ENCODE results near the genes UBE2Q2 and ETFA.

DNA sequence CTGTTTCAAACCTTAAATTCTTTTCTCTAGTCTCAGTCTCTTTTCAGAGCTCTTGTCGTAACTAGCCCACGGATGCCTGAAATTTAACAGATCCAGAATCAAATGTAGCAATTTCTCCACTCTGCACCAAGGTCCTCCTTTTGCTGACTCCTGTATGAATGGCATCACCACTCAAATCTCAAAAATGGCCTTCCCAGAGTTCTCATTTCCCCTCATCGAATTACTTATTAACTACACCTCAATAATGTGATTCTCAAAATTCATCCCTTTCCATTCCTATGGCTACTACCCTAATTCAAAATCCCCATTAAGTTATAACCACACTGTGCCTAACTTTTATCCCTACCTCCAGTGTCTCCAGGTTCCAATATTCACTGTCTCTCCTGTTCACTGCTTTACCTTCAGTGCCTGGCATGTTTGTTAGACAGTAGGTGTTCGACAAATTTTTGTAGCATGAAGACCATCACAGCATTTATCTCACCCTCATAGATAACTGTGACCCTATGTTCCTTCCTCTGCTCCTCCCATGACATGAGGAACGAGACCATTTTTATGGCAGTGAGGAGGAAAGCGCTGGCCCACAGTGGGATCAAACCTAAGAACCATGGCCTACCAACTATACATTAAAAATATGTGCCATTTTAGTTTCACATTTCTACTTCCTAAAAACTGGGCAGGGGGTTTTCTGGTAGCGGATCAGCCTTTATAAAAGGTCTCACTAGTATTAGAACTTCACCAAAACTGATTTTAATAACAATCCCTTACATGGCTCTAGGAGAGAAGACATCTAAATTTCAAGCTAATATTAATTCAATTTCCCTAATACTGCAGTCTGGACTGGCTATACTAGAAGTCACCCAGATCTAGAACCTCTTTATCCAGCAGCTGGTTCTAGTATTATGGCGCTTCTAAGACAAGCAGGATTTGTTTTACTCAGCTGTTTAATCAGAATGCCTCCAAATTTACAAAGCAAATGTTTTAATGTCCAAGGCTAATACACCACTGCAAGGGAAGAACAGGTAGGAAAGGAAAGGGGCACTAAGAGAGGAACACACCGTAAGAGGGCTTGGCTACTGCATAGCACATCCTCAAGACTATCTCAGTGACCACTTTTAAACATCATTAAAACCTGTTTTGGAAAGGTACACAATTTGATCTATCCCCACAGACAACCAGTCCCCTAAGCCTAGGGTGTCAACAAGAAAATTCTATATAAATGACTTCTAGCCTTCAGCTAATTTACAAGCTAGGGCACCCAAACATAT, 12.6 kb upstream of the FAM219B start:
- PRO-cap: no peak

GRCh38 chr15:75031927-75032637, 8.7 kb downstream of the PPCDC start:
- PRO-cap: no peak

DNA sequence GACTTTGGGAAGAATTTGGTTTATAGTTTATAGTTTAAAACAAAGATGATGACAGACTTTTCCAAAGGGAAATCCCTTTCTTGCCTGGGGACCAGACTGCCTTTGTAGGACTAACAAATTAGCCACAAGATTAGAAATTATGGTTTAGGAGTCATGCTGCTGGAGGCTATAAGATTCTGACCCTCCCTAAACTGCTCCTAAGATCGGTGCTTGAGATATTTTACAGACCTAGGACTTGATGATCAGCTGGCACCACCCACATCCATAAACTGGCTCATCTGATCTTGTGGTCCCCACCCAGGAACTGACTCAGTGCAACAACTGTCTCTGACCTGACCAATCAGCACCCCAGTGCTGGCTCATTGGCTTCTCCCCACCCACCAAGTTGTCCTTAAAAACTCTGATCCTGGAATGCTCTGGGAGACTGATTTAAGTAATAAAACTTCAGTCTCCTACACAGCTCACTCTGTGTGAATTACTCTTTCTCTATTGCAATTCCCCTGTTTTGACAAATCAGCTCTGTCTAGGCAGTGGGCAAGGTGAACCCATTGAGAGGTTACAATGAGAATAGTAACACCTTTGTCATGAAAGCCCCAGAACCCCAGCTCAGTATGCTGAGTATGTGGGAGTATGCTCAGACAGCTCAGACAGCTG, 51.6 kb upstream of the C15orf39 start:
- PRO-cap: no peak

- PRO-cap: no peak
These were observed 19.3 kb upstream of the C15orf39 start for GRCh38 chr15:75182420-75182783.

GRCh38 chr15:75204507-75205226, 3.0 kb downstream of the C15orf39 start:
- PRO-cap: no peak

DNA sequence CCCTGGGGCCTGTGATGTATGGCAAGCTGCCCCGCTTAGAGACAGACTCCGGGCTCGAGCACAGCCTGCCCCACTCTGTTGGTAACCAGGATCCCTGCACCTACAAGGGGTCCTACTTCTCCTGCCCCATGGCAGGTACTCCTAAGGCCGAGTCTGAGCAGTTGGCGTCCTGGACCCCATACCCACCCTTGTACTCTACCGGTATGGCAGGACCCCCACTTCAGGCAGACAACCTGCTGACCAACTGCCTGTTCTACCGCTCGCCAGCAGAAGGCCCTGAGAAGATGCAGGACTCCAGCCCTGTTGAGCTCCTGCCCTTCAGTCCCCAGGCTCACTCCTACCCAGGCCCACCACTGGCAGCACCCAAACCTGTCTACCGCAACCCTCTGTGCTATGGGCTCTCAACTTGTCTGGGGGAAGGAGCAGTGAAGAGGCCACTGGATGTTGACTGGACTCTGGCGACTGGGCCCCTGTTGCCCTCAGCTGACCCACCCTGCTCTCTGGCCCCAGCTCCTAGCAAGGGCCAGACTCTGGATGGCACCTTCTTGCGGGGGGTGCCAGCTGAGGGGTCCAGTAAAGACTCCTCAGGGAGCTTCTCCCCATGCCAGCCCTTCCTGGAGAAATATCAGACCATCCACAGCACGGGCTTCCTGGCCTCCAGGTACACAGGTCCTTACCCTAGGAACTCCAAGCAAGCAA, 4.5 kb downstream of the C15orf39 start:
- PRO-cap: no peak

GRCh38 chr15:75208151-75208854, 6.6 kb downstream of the C15orf39 start:
- PRO-cap: no peak

GRCh38 chr15:75661524-75661876, 13.8 kb downstream of the SNX33 start:
- PRO-cap: no peak

- PRO-cap: no peak
These were observed 21.8 kb downstream of the SNX33 start for GRCh38 chr15:75669098-75670228.

GRCh38 chr15:75709396-75709965, 3.2 kb downstream of the CSPG4 start:
- PRO-cap: bidirectional peak, plus-strand start at chr15:75709719, minus-strand start at chr15:75709588

- PRO-cap: bidirectional peak, plus-strand start at chr15:75843212, minus-strand start at chr15:75843014
These were observed 441 bp upstream of the UBE2Q2 start for GRCh38 chr15:75842640-75843371.

- PRO-cap: bidirectional peak, plus-strand start at chr15:75843447, minus-strand start at chr15:75843523; bidirectional peak, plus-strand start at chr15:75843748, minus-strand start at chr15:75843739; bidirectional peak, plus-strand start at chr15:75844225, minus-strand start at chr15:75844231
These were observed at the start of gene UBE2Q2 for GRCh38 chr15:75843372-75844355. UBE2Q2 (plus strand) TSS chr15:75843447.

DNA sequence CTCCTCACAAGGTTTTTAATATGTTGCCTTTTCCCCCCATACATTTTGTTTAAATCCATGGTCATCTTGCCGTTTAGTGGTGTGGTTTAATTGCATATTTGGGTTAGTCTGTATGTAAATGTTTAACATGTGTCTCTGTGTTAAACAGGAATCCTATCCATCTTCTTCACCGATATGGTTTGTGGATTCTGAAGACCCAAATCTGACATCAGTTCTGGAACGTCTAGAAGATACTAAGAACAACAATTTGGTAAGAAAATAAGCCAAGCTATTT, 10.9 kb downstream of the UBE2Q2 start:
- PRO-cap: no peak

DNA sequence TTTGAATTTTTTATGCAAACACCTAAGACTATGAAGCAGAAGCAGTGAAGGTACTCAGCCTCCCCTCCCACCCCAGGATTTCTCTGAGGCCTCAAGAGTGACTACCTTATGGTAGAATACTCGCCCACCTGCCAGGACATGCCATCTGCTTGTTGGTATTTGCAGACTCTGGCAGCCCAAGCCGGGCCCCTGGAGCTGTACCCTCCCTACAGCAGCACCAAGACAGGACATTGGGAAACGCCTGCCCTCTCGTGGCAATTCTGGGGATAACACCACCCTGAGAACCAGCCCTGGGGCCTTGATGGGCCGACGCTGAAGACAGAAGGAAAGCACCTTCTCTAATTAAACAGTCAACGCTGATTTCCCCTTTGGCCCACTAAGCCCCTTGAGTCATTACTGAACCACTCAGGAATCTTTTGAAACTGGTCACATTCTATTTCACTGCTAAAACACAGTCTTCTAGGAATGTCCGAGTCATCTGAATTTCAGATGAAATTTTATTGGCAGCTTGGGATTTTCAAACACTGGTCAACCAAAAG, 91.2 kb downstream of the TMEM266 start:
- PRO-cap: no peak

- PRO-cap: unidirectional peak, minus-strand start at chr15:76311157; unidirectional peak, minus-strand start at chr15:76311186; bidirectional peak, plus-strand start at chr15:76311613, minus-strand start at chr15:76311443
These were observed at the start of gene ETFA for GRCh38 chr15:76310903-76311832. ETFA (minus strand) TSS chr15:76311469.

- PRO-cap: unidirectional peak, plus-strand start at chr15:76490312
These were observed 153.5 kb downstream of the ISL2 start for GRCh38 chr15:76490096-76490520.

GRCh38 chr15:77025192-77025851, 30.4 kb downstream of the PSTPIP1 start:
- PRO-cap: no peak

DNA sequence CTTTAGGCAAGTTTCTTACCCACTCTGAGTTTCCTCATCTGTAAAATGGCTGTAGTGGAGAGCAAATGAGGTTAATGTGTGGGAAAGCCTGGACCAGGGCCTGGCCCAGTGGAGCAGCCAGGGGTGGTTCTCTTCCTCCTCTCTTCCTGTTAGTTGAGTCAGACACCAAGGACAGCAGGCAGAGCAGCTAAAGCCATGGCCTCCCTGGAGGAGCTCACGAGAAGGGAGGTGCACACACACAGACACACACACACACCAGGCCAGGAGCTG, 33.2 kb upstream of the TSPAN3 start:
- PRO-cap: no peak

DNA sequence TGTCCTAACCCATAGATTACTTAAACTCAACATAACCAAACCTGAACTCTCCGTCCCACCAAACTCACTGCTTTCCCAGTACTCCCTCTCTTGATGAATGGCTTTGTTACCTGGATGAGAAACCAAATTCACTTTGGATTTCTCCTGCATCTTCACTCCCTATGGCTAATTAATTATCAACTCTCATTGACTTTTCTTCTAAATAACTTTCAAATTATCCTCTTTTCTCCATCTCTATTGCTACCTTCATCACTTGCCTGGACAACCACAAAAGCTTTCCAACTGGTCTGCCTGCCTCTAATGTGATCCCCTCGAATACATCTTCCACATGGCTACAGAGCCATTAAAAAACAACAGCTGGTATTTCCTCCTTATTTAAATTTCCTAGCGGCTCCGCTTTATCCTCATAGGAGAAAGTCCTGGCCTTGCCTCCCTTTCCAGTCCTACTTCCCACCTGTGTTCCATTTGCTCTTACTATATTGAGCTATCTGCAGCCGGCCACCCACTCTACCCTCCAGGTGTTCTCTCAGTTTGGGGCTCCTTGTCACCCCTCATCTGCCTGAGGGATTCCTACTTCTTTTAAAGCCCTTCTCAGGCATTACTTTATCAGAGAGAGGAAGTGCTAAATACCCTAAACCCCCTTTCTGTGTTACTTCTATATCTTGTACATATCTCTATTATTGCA, 49.6 kb upstream of the TSPAN3 start:
- PRO-cap: no peak

GRCh38 chr15:77181056-77181941, 110.4 kb upstream of the TSPAN3 start:
- PRO-cap: no peak